Colonic mucosa (tissue), 1 donor: ENCODE measurements around a stretch of chr17.

- PRO-cap = no peak
Measured at GRCh38 chr17:19992688-19993288, 15.2 kb upstream of the AKAP10 start.

- PRO-cap = no peak
Measured at GRCh38 chr17:20090977-20092394, 82.3 kb downstream of the SPECC1 start.

GRCh38 chr17:20588968-20589616, 9.6 kb downstream of the CDRT15L2 start:
- PRO-cap = no peak

DNA sequence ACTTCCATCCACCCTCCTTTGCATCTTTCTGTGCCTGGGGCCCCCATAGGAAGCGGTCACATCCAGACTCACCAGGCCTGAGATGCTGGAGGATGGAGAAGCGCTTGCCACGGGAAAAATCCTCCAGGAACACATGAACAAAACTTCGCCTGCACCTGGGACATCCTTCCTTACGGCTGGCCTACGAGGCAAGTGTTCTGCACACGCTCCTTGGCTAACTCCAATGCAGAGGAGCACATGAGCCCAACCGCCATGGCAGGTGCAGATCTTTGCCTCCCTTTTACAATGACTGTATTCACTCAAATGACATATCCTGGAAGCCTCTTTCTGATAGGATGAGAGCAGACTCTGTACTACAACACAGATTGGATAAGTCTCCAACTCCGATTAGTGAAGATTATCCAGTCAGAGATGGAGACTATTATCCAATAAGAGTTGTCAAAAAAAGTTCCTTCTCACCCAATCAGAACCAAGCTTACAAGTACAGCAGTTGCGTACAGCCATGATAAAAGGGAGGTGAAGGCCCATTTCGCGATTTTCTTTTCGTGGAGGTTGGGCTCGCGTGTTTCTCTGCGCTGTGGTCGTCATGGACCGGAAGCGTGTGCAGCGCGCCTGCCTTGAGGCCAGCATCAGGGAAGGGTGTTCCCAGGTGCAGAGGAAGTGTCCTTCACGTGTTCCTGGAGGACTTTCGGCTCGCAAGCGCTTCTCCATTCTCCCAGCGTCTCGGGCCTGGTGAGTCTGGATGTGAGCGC, 53.6 kb downstream of the CDRT15L2 start:
- PRO-cap = no peak

- PRO-cap = bidirectional peak, plus-strand start at chr17:20844040, minus-strand start at chr17:20843909
Measured at GRCh38 chr17:20843669-20844184, 199.1 kb downstream of the USP22 start.

GRCh38 chr17:20998201-20998552, 44.6 kb downstream of the USP22 start:
- PRO-cap = no peak

- PRO-cap = no peak
Measured at GRCh38 chr17:21000878-21001314, 41.9 kb downstream of the USP22 start.

DNA sequence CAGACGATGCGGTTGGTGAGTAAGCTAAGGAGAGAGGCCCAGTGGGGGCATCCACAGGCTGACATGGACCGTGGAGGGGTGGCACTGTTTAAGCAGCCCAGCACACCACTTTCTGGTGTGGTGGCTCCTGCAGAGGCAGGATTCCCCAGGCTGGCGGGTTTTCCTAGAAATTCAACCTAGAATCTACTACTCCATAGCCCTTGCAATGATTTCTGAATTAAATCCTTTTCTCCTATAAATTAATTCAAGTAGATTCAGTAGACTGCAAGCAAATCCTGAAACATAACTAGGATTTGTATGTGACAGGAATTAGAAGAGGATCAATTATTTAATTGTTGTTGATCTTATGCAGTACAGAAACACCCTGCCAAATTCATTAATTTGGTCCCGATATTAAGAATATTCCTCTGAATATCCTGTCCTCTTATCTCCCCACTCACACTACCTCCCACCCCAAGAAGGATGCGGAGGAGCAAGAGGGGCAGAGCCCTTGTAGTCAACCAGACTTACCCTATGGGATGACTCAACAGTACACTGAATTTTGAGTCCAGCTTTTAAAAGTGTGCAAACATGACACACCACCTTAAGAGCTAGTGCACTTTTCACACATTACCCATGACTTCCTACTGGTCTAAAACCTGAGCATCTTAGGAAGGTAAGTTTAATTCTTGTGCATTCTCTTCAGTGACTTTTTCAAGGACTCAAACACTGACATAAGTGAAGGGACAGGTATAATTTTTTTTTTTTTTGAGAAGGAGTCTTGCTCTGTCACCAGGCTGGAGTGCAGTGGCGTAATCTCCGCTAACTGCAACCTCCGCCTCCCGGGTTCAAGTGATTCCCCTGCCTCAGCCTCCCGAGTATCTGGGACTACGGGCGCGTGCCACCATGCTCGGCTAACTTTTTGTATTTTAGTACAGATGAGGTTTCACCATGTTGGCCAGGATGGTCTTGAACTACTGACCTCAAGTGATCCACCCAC, 9.5 kb downstream of the USP22 start:
- PRO-cap = no peak

GRCh38 chr17:21119695-21120242, 7.0 kb upstream of the DHRS7B start:
- PRO-cap = no peak

DNA sequence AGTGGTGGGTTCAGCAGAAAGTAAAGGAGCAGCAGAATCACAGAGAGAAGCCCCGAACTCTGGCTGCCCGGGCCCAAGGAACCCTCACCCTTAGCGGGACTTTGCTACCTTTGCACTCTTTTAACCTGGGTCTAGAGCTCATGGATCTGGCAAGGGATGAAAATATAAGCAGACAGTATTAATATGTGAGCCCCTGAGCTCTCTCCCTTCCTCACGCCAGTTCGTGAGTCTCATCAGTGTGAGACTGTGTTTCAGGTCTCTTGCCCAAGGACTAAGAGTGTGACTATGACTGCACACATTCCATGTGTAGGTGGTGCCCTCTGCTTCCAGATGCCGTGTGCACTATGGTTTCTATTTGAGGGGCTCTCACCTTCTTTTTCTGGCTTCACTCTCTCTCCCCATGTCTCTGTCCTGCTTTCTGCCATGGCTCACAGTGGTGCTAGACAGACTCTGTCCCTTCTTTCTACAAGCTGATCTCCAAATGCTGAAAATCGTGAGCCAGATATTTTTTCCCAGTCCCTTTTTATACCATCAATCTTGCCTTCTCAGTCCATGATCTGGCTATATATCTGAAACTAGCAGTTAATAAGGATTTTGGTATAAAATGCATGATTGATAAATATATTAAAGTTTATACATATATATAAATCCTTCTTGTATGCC, 40.6 kb downstream of the DHRS7B start:
- PRO-cap = no peak

GRCh38 chr17:21242958-21243437, 10.2 kb downstream of the NATD1 start:
- PRO-cap = no peak

- PRO-cap = bidirectional peak, plus-strand start at chr17:21286630, minus-strand start at chr17:21286522
Measured at GRCh38 chr17:21285600-21286768, 1.5 kb downstream of the MAP2K3 start.

GRCh38 chr17:21550898-21551998, 141.1 kb upstream of the KCNJ18 start:
- PRO-cap = unidirectional peak, plus-strand start at chr17:21551181; unidirectional peak, minus-strand start at chr17:21551678

DNA sequence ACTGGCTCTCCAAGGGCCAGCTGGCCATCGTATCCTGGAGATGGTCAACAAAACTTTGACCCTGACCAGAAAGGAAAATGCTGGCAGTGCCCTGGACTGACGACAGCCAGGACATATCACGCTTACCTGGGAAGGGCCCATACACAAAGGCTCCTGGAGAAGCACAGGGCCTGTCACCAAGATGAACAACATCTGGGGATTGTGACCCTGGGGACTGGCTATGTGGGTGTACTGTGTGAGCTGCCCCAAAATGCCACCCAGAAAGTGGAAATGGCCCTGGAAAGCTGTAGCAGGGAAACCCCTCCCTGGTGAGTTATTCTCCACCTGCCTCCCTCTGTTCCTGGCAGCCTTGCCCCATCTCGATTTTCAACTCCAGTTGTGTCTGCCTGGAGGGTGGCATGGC, 117.6 kb upstream of the KCNJ18 start:
- PRO-cap = no peak

DNA sequence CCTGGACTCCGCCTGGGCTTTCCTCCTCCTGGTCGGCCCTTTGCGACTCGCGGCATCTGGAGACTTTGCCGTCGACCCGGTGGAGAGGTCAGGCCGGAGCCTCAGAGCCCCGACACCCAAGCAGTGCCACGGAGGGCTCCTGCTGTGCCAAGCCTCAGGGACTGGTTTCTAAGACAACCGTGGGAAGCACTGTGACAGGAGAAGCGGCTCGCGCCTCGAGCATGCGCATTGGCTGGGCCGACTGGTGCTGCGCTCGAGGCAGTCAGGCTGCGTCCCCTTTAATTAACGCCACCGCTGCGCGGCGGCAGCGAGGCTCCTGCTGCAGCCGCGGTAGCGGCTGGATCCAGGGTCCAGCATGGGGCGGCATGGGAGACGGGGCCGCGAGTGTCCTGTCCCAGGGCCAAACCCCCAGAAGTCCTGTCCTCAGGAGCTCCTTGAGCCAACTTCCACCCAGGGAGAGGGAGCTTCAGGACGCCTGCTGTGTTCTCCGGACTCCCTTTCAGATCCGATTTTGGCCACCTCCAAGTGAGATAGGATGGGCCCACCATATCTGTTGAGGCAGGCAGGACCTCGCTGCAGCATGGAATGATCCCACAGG, 11.3 kb upstream of the KCNJ18 start:
- PRO-cap = no peak

- PRO-cap = no peak
Measured at GRCh38 chr17:22216668-22216954, 524.3 kb downstream of the KCNJ18 start.

DNA sequence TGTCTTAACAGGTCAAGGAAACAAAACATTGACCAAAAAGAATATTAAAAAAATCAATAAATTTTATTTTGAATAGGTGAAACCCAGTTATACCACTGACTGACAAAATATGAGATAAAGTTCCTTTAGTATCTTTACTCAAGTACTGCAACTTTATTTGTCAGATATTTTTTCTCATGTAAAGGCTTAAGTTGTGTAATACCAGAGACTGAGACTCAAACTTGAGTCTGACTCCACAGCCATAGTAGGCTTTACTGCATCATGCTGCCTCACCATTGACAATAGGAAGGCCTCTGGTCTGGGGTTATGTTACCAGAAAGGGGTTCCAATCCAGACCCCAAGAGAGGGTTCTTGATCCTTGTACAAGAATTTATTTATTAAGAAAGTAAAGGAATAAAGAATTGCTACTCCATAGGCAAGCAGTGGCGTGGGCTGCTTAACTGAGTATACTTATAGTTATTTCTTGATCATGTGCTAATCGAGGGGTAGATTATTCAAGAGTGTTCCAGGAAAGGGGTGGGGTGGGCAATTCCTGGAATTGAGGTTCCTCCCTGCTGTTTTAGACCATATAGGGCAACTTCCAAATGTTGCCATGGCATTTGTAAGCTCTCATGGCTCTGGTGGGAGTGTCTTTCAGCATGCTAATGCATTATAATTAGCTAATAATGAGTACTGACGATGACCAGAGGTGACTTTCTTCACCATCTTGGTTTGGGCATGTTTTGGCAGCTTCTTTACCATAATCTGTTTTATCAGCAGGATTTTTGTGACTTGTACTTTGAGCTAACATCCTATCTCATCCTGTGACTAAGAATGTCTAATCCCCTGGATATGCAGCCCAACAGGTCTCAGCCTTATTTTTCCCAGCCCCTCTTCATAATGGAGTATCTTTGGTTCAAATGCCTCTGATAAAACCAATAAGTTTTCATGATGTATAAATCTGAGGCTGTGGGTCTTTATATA, 187.3 kb upstream of the WSB1 start:
- PRO-cap = no peak

- PRO-cap = no peak
Measured at GRCh38 chr17:27299455-27299878, 5.6 kb downstream of the WSB1 start.

DNA sequence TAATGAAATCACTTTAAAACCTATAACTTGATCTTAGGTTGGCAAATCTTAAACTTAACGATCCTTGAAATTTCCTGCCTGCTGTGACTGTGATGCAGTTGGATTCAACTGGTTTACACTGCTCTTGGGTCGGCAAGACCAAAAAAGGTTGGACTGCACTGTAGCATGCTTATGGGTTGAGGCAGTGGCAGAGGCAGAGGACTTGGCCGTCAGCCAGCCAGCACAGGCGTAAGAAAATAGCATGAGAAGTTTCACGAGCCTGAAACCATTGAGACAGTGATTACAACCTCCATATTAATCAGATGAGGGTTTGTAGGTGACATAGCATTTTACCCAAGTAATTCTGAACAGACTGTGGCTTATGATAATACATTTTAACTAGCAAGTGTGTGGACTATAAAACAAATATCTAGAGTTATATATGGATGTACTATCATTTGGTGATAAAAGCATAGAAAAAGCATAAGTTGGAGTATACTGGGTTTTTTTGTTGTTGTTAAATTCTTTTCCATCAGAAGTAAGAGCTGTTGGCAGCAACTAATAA, 21.5 kb downstream of the WSB1 start:
- PRO-cap = no peak

DNA sequence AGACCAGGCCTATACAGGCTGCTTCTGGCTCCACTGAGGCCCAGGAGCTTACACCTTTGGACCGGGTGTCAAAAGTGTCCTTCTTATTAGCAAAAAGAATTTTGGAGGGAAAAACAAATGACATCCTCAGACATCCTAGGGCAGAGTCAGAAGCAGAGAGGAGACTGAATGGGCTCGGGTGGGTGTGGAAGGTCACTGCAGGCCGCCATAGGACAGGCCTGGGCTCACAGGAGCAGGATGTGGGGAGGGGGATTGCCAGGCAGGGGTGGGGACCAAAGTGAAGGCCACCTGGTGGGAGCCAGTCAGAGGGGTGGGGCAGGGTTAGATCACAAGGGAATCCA, 38.2 kb downstream of the WSB1 start:
- PRO-cap = no peak